Airway epithelial cell (primary cell): ENCODE results near the genes PSMA3, GPR135, DHRS7 and PPM1A.

DNA sequence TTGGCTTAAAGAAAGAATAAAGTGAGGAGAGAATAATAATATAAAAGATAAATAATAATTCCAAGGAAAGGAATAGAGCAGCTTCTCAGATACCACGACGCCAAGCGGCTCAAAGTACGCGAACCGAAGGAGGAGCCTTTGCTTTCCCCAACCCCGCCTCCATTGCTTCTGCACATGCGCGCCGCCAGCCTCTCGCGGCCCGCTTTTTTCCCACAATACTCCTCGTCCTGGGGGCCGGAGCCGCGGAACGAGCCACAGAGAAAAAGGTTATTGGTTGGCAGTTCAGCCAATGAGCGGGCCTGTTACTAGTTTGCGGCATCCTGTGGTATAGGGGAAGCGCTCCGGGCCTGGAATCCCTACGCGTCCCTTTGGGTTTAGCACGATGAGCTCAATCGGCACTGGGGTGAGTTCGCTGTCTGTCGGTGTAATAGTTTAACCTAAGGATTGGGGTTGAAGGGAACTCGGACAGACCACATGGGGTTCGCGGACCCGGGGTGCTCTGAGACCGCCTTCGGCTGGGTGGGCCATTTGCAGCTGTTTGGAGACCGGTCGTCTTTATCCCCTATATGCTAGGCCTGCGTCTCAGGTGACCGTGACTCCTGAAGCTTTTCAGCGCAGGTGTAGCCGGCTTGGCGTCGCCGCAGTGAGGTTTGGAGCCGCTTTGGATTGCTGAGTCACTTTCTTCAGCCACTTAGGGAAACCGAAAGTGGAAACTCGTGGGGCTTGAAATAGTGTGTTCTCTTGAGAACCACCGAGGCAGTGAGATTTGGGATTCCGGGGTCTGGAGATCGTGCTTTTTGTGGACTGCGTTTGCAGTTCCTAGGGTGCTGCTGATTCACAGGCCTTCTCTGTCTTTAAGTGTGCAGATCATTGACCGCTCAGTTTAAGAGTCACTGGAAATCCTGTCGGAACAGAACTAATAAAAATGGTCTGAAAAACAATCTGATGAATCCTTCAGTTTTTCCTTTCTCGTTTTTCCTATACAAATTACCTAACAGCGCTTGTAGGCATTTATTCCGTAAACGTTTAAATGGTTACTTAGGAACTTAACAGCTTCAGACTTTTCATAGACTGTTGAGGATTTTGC, at the start of gene PSMA3:
TSS of gene PSMA3 (plus strand) at position 305 of the 1,087 bp plus-strand sequence.
- RAMPAGE, long total RNA, result start-site peak on the plus strand centred at position 341 of the sequence, 90 bp wide, 2,399 and 883 reads in 2 replicates

DNA sequence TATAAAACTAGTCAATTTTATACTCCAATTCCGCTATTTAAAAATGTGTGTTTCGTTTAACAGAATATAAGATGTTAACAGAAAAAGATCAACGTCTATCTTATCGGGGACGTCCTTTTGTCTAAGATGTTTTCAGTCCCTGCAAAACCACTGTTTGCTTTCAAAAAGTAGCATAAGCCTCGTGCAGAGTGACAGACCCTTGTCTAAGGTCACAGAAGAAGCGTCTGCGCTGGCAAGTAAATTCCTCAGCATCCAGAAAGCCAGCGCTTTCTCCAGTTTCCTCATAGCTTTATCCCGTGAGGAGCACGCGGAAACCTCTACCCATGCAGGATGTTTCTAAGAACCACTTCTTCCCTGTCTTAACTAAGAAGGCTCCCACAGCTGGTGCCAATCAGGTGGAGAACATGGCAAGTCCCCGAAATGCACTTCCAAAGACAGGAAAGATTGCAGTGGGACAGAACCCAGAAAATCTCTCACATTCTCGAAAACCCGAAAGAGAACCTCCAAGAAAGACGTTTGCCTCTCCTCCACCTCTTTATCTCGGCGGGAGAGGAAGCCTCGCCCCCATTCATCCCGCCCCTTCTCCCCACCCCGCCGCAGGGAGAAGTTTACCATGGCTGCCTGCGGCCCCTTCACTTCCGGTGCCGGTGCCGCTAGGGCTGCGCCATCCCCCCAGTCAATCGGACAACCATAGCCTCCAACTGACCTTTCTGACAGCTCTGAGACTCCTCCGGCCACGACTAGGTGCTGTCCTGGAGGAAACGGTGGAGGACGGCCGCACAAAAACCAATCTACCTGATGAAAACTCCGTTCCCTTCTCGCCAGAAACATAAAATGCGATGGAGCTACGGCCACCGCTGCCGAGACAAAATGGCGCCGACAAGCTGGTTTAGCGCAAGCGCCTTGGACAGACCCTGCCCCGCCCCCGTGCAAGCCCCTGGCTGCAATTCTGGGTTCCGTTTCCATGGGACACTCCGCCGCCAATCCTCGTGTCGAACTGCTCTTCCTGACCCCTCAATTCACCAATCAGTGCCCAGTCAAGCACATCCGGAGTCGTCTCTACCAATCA, 772 bp upstream of the ARID4A start:
- RAMPAGE, long total RNA, result no peak

- RAMPAGE, long total RNA, result no peak
Observed at GRCh38 chr14:58310220-58310743, 11.9 kb downstream of the ARID4A start.

GRCh38 chr14:58314761-58315184, 16.4 kb downstream of the ARID4A start:
- RAMPAGE, long total RNA, result no peak

- RAMPAGE, long total RNA, result no peak
Observed at GRCh38 chr14:58321473-58321814, 23.1 kb downstream of the ARID4A start.

- RAMPAGE, long total RNA, result start-site peak on the minus strand at chr14:58427162-58427174, 127 and 95 reads in 2 replicates
Observed at GRCh38 chr14:58426808-58427283, 485 bp downstream of the TIMM9 start.

DNA sequence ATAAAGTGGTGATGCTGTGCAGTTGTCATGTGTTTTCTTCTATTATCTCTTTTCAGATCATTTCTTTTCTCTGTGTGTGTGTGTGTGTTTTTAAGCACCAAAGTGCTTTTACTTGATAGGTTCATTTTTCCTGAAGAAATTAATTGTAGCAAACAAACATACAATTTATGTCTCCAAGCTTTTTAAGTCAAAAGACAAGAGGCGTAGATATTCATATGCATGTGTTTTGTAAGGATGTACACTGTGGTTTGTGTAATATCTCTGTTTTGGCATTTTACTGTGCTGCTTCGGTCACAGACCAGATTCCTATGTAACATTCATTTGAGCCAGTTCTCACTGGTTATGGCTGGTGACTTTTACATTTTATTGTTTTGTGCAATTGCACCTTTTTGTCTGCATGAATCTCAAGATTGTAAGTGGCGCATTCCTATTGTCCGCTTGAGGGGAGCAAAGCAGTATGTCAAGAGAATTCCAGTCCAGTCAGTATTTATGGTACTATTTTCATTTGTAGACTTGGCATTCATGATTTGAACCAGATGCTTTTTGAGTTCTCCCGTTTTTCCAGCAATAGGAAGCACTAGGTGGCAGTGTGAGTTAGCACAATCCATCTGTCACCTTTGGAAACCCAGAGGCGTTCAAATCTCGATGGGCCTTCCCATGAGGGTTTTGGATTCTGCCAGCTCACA, 1.9 kb downstream of the DACT1 start:
- RAMPAGE, long total RNA, result no peak

GRCh38 chr14:59188048-59188580, 353 bp upstream of the DAAM1 start:
- RAMPAGE, long total RNA, result no peak

DNA sequence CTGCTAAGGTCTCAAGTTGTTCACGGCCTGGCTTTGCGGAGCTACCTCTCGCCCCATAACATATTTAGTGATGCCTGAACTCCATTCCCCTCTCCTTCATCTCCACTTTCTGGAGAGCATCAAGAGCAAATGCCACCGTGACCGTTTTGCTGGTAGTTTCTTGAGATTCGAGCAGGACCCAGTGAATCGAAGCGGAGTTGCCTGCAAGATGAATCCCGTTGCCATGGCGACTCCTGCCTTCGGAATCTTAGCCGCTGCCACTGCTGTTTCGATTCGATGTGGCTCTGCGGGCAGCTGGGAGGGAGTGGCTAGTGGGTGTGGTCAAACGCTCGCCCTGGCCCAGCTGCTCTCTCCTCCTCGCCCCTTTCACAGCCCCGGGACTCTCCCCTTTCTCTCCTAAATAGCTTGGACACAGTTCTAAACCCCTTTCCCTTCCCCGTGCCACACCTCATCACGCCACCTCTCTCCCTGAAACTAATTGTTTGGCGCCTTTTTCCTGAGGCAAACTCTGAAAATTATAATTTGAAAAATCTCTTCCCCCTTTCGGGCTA, 1.4 kb downstream of the DAAM1 start:
- RAMPAGE, long total RNA, result no peak

- RAMPAGE, long total RNA, result no peak
Observed at GRCh38 chr14:59255103-59255646, 66.7 kb downstream of the DAAM1 start.

DNA sequence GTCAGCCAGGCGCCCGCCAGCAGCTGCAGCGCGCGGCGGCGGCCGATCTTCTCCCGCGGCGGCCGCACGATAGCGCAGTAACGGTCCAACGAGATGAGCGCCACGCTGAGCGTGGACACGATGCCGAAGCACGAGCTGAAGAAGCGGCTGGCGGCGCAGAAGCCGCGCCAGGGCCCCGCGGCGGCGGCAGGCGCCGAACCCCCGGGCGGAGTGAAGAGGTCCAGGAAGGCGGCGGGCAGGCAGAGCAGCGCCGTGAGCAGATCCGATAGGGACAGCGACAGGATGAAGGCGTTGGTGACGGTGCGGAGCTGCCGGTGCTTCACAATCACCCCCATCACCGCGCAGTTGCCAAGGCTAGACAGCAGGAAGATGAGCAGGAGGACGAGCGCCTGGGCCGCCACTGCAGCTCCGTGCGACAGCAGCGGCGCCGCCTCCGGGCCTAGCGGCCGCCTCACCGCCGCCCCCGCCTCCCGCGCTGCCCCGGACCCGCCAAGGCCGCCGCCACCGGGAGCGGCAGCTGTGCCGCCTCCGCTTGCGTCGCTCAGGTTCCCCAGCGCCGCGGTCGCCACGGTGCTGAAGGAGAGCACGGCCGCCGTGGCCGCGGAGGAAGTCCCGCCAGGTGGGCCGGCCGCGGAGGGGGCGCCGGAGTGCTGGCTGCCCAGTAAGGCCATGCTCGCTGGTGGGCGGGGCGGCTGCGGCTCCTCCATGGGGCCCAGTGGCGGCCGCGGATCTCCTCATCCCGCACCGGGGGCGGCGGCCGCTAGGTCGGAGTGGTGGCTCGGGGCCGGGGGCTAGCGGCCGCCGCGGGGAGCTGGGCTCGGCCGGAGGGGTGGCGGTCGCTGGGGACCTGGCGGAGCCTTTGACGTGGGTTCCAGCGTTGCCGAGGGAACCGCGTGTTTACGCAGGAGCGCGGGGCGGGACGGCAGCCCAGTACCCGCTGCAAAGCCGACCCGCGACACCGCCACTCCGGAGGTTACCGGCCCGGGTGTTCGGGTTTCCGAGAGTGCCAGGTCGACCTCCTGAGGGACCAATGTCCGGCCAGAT, at the start of gene GPR135:
TSS of gene GPR135 (minus strand) at position 861 of the 1,044 bp plus-strand sequence.
- RAMPAGE, long total RNA, result no peak

DNA sequence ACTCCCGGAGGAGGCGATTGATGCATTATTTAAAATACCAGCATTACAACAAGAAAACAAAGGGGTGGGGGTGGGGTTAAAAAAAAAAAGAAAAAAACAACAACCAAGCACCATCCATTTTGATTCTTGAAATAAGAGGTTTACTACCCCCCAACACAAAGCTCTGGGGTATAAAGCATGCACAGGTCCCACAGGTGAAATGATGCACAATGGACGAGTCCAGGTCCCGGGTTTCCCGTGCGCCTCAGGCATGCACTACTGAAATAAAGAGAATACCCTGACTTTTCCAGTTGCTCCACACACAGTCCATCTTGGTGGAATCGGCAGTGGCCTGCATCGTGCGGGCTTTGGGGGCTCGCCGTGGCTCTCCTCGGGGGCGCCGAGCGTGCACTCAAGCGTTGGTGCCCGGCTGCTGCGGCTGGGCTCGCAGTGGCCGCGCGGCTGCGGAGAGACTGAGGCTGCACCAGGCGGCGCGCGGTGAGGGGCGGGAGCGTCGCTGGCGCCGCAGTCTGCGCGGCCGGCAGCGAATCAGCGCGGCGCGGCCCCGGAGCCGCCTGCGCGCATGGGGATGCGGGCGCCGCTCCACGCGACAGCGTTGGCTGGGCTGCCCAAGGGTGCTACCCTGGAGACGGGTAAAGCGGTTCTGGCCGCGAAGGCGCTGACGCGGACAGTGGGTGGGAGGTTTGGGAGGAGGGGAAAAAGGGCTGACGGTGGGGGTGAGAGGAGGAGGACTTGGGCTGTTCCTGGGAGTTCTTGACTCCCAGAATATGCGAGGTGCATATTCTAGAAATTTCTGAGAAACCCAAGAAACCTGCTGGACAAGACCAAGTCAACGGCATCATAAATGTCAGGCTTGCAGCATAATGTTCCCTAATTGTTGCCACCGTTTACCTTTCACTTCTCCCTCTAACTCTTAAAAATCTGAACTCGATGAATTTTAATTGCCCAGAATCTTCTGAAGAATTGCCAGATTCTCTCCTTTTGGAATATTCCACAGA, 53.9 kb upstream of the CCDC175 start:
- RAMPAGE, long total RNA, result no peak

DNA sequence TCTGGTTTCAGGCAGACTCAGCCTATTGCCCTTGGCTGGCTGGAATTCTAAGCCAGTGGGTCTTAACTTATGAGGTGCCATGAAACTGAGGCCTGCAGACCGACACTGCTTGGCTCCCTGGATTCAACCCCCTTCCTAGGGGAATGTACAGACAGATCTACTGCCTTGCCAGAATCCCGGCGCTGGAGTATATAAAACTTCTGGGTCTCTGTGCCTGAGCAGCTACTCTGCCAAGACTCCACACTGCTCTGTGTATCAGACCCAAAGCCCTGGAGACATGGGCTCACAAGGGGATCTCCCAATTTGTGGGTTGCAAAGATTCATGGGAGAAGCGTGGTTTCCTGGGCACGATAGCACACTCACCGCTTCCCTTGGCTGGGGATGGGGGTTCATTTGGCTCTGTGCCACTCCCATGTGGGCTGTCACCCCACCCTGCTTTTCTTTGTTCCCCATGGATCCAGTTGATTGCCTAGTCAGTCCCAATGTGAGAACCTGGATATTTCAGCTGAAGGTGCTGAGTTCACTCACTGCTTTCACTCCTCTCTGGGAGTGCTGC, 40.1 kb upstream of the PCNX4 start:
- RAMPAGE, long total RNA, result no peak

DNA sequence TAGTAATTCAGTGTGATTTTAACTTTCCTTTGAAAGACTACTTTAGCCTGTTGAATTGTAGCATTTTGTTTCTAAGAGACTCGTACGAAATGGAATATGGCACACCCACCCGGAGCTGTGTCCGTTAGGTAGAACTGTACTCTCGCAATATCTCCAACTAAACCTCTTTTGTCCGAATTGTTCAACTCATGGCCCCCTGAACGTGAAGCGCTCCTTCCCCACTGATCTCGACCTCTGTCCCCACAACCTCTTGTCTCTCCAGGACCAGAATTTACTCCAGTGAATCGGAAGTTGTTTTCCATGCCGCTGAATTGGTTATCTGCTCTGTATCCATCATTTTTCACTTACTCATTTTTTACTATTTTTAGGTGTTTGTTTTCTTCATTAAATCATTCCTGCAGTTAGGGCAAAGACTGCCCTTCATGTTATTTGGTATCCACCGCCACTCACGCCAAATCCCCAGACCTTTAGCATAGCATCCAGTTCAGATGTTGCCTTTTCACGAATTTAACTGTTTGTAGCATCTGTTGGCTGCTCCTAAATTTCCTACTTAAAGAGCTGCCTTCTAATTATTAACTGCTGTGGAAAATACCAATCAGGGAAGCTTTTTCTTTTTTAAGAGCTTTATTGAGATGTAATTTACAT, 995 bp downstream of the PCNX4 start:
- RAMPAGE, long total RNA, result no peak

GRCh38 chr14:60165164-60165853, at the start of gene DHRS7:
TSS of gene DHRS7 (minus strand) at chr14:60165398.
- RAMPAGE, long total RNA, result start-site peak on the minus strand at chr14:60165309-60165423, 2,277 and 832 reads in 2 replicates

- RAMPAGE, long total RNA, result no peak
Observed at GRCh38 chr14:60174614-60174882, 9.3 kb upstream of the DHRS7 start.

- RAMPAGE, long total RNA, result no peak
Observed at GRCh38 chr14:60248276-60248921, 622 bp upstream of the PPM1A start.

- RAMPAGE, long total RNA, result no peak
Observed at GRCh38 chr14:60249195-60250374, at the start of gene PPM1A. TSS of gene PPM1A (plus strand) at chr14:60249221.

- RAMPAGE, long total RNA, result no peak
Observed at GRCh38 chr14:60282991-60283661, 34.1 kb downstream of the PPM1A start.

- RAMPAGE, long total RNA, result no peak
Observed at GRCh38 chr14:60292200-60293318, 43.5 kb downstream of the PPM1A start.